Jejunum (tissue), 1 donor: ENCODE measurements around the gene KCNMA1.

GRCh38 chr10:76032413-76033003 is 601.1 kb downstream of the LRMDA start:
- PRO-cap = no peak

- PRO-cap = no peak
These were observed 603.6 kb downstream of the LRMDA start for GRCh38 chr10:76034678-76035756.

DNA sequence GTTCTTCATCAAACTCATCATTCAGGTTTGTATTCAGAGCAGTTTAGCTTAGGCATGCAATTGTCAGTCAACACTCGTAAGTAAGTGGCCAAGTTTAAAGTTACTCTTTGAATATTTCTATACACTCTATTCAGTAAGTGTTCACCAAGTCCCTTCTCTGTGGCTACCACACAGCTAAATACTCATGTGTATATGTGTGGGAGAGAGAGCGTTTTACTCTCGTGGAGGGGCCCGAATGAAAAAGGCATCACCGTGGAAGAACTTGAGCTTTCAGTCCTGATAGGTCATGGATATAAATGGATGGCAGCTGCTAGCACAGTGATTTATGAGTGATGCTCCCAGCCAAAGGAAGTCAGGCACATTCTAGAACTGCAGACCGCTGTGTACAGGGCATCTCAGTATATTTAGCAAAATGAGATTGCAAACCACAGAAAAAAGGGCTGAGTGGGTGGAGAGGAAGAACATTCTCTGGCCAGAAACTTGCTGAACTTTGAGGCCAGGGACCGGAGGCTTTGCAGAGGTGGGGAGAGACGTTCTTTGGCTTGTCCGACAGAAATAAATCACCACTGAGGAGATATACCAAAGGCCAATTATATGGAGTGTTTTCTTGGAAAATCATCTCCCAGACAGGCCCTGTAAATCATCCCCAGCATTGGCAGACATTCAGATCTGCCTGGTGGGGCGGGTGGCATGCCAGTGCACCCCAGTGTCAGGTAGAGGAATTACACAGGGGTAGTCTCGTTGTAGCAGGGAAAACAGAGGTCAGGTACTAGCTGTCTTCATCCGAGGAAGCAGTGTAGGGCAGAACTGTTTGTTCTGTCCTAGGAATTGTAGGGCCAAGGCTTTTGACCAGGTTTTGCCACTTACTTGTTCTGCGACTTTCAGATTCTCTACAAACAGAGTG is 655.3 kb downstream of the LRMDA start:
- PRO-cap = no peak

- PRO-cap = no peak
These were observed 871.6 kb downstream of the LRMDA start for GRCh38 chr10:76302997-76303531.

DNA sequence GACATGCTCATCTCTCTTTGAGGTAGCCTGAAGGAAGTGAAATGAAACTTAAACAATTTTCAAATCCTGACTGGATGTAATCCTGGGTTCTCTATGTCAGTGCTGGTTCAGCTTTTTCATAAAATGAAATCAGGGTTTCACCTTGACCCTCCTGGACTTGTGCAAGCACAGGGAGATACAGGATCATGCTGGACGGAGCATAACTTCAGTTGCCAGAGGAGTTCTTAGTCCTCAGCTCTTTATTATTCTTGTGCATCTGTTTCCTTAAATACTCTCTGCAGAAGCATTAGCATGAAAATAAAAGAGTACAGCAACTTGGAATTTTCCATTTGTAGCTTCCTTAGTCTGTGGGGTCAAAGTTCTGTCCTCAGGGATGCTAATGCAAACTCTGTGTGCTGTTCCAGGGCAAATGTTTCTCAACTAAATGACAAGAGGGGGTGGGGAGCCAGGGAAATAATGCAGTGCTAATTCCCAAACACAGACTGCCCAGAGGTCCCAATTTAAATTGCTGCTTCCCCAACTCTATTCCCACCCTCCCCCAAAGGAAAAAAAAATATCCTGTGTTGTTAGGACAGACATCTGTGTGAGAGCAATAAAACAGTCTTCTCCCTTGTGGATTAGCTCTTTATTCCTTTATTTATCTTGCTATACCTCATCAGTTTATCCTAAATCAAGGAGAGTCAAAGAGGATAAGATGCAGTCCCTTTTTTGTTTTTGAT is 904.9 kb downstream of the LRMDA start:
- PRO-cap = no peak

DNA sequence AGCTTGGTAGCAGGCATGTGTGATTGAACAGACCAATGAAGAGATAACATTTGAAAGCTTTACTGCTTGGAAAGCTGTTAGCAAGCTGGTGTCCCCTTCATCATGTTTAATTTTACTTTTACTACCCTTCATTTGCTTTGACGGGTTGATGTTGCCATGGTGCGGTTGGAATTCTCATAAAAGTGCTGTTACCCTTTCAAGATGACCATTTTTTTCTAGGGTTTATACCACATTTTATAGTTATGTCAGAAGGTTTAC is 857.6 kb downstream of the KCNMA1 start:
- PRO-cap = no peak

DNA sequence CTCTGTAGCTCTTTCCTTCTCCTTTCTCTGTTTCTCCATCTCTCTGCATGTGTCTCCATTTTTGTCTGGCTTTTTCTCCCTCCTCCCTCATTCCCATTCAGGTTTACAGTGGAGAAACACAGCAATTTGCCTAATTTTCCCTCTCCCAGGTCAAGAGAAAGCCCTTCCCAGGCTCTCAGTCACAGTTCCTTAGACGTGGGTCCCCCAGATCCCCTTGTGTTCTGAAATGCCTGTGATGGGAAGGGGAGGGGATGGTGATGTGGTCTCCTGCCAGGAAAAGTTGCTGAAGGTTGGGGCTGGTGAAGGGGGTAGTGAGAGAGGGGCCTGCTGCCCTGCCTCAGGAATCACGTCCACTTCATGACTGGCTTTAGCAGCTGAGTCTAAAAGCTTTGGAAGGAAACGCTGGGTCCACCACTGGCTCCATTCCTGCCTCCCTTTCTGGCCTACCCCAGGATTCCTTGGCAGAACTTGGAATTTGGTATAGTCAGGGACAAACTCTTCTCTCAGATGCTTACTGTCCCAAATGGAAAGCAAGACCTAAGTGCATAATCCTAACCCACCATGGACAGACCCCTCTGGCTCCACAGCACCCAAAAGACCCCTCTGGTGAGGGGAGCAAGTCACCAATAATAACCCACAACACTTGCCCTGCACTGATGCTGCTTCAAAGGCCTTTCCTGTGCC is 296.1 kb downstream of the KCNMA1 start:
- PRO-cap = no peak

- PRO-cap = no peak
These were observed 151.7 kb downstream of the KCNMA1 start for GRCh38 chr10:77485894-77486226.

DNA sequence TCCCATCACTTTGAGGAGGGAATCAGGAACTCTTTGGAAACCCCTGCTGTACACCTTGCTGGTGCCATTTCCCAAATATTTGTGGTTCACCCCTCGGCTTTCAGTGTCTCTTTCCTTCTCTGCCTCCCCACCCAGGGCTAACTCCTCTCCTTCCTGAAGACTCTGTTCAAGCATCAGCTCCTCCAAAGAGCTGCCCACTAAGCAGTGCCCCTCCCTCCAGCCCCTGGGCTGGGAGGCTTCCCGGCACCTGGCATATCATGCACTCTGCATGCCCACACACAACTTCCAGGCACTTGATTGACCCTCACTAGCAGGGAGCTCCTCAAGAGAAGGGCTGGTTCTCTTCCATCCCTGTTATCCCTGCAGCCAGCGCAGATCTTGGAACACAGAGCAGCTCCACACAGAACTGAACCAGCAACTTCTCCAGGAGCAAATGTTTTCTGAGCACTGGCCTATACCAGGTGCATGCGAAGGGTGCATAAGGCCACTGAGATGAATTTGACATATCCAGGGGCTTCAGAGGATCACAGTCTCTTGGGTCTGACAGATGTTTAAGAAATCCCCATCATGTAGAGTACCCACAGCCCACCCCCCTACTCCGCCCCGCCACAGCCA is 121.9 kb downstream of the KCNMA1 start:
- PRO-cap = no peak

GRCh38 chr10:77590911-77591275 is 46.7 kb downstream of the KCNMA1 start:
- PRO-cap = no peak

GRCh38 chr10:77636639-77637107 is 935 bp downstream of the KCNMA1 start:
- PRO-cap = no peak

DNA sequence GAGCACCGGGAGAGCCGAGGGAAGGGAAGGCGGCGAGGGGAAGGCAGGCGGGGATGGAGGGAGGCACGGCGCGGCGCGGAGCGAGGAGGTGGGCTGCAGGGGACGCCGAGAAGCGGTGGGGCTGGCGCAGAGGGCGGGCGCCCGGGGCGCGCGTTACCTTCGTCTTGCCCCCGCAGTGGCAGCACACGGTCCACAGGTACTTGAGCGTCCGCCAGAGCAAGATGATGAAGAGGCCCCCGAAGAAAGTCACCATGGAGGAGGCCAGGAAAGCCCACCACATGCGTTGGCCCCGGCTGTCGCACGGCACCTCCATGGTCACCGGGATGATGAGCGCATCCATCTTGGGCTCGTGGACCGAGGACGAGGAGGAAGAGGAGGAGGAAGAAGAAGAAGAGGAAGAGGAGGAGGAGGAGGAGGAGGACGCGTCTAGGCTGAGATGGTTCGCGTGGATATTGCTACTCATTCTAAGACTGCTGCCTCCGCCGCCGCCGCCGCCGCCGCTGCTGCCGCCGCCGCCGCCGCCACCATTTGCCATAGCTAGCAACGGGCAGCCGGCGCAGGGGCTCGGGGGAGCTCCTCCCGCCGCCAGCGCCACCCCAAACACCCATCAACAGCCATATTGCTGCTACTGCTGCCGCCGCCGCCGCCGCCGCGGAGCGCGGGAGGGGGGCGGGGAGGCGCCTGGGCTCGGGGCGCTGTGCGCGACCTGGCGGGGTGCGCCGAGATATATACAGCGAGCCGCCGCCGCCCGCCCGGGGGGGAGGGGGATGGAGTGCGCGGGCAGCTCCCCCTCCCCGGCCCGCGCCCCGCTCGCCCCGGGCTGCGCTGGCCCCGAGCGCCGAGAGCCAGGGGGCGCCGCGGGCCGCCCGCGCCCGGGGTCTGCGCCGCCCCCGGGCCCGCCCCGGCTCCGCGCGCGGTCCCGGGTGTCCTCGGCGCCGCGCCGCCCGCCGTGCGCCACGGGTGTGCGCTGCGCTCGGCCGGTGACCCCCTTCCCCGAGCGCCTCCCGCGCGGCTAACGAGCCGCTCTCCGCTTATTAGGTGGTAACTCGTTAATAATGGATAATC is at the start of gene KCNMA1:
Gene KCNMA1, minus strand, starts transcription at position 701 of the 1,065 bp plus-strand sequence.
- PRO-cap = bidirectional peak, plus-strand start at position 702 of the sequence, minus-strand start at position 530 of the sequence

DNA sequence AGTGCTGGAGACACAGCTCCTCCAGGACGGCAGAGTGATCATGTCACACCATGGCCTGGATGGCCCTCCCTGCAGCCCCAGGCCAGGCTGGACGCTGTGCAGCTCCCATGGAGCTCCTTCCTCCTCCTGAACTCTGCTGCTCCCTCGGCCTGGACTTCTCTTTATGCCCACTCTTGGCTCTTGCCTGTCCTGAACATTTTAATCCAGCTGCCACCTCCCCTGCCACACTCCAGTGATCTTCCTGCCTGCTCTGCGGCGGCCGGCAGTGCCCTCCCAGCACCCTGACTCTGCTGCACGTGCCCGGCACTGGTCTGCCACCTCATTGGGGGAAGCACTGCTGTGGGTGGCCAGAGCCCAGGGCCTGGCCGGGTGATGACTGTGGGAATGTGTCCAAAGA is 116.1 kb downstream of the DLG5 start:
- PRO-cap = no peak

DNA sequence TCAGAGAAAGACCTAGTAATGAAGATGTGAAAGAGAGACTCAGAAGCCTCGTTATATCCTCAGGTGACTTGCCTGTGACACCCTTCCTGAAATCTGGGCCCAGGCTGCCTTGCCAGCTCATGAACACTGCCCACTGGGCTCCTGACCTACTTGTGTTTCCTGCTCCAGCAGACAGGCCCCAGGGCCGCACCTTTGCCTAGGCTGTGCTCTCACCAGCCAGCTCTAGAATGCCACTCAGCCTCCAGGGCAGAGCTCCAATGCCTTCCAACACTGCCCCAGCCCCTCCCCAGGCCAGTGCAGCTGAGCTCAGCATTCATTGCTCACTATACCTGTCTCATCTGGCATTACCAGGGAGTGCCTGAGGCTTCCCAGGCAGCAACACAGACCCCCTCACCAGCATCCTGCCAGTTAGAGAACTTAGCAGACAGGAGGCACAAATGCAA is 94.3 kb downstream of the DLG5 start:
- PRO-cap = no peak

GRCh38 chr10:77881038-77882017 is 45.2 kb downstream of the DLG5 start:
- PRO-cap = no peak

- PRO-cap = no peak
These were observed 17.2 kb downstream of the DLG5 start for GRCh38 chr10:77909261-77909771.

- PRO-cap = no peak
These were observed 16.8 kb downstream of the DLG5 start for GRCh38 chr10:77909772-77910184.

DNA sequence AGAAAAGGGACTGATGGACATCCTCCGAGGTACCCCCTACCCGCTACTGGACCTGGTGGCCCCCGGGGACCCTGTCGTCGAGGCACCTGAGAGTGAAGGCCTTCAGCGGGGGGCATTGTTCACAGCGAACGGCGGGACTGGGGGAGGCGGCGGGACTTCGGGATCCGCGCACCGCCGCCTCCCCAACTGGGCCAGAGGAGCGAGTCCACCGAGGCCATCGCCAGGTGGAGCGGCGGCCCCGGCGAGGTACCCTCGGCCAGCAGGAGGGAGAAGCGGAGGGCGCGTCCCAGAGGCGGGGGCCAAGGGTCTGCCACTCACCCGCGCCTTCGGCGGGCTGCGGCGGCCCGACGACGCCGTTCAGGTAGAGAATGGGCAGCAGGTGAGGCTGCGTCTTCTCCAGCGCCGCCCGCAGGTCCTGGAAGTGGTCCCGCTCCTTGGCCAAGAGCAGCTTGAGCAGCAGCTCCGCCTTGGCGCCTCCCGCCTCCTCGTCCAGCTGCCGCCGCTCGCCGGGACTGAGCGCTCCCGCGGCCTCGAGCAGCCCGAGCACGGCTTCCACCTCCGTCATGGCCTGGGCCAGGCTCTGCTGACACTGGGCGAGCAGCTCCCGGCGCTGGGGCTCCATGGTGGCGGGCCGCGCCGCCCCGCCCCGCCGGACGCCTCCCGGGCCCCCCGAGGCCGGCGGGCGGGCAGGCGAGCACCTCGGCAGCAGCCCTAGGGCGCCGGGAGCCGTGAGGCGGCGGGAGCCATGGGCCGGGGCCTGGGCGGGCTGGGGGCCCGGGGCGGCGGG is 463 bp downstream of the DLG5 start:
- PRO-cap = bidirectional peak, plus-strand start at position 714 of the sequence, minus-strand start at position 423 of the sequence

DNA sequence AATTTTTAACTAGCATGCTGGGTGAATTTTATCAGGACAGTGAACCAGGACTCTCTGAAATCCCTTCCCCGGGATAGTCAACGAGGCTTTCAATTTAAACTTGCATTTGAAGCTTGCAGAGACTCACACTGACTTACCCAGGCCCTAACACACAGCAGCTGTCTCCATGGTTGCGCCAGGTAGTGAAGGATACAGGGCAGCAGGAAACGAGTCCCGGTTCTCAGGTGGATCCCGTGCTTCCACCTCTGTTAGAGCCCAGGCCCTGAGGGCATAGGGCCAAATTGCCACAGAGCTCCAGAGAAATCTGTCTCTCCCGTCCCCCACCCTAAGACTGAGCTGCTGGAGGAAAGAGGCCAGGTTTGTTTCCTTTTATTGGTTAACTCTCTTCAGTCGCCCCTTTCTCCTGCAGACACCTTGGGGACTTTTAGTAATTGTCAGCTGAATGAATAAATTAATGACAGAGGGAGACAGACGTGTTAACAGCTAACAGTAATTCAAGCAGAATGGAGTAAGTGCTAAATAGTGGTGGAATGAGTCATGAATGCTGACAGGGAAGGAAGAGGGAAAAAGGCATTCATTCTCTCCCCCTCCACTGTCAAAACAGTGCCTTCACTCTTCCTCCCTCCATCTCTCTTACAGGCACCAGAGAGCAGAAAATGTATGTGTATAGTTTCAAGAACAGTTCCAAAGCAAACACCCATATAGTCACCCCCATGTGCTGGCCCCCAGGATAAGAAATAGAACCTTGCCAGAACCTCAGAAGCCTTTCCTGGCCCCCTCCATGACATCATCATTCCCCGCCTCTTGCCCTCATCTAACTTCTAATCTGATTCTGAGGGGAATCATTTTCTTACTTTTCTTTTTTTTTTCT is 16.7 kb upstream of the DLG5 start:
- PRO-cap = no peak

GRCh38 chr10:77969265-77969699 is 42.7 kb upstream of the DLG5 start:
- PRO-cap = no peak